ENCODE measurements around a stretch of chr3.

DNA sequence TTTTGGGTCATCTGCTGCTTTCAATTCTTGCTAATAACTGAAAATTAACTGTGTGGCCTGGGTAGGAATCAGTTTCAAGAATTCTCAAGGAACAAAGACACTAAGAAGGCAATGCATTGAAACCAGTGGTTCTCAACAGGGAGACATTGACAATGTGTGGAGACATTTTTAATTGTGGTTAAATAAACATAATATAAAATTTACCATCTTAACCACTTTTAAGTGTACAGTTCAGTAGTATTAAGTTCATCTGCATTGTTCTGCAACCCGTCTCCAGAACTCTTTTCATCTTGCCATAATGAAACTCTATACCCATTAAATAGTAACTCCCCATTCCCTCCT, 69.4 kb upstream of the PSMD6 start:
- PRO-cap, result no peak

DNA sequence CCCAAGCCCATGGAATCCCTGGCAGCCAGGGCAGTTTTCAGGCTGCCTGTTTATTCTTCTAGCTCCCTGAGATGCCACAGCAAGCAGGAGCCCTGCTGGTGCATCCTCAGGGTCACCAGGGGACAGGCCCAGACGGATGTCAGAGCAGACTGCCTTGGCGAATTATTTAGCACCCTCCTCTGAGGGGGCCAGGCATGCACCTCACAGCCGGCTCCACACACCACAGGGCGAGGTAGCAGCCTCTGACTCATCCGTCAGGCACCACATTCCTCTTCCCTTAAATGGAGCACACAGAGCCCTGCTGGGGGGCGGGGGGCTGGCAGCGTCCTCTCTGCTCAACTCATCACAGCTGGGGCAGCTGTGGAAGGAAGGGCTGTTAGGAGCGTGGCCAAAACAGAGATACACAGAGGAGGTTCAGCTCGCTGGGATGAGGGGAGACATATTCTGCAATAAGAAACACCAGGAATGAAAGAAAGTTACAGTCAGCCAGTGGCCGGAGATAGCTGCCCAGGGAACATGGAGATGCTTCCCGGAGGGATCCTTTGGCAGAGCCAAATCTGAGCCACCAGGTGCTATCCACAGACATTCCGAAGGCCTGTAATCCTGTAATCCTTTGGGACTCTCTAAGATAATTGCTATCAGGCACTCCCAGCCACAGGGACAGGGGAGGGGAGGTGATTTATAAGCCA, 13.8 kb upstream of the PRICKLE2 start:
- PRO-cap, result no peak

- PRO-cap, result no peak
Observed at GRCh38 chr3:64601836-64602672, 85.7 kb downstream of the ADAMTS9 start.

- PRO-cap, result no peak
Observed at GRCh38 chr3:64681070-64681793, 6.6 kb downstream of the ADAMTS9 start.

DNA sequence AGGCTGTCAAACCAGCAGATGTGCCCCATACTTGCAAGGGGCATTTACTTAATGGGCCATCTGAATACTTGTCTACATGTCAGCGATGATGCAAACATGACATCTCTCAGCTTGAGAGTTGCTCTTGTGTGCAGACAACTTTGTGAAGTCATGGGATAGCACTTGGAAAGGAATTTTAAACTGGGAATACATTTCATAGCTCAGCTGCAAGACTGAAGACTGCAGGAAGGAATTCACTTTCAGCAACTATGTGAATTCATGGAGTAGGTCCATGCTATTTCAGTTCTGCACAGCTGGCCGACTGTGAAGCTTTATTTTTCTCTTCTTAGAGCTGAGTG, 127.5 kb upstream of the ADAMTS9 start:
- PRO-cap, result no peak

DNA sequence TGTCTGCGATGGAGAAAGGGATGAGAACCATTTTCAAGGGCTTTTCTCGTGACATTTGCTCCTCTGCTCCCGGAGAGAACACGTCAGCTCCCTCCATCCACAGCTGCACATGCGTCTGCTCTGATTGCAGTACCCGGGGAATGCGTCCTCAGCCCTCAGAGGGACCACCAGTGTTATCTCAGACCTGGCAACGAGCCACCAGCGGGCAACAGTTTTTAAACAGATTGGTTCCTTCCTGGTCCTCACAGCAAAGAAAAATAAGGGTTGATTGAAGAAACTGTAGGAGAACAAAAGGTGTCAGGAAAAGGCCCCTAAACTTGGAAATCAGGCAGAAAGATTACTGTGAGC, 202.2 kb upstream of the ADAMTS9 start:
- PRO-cap, result no peak

DNA sequence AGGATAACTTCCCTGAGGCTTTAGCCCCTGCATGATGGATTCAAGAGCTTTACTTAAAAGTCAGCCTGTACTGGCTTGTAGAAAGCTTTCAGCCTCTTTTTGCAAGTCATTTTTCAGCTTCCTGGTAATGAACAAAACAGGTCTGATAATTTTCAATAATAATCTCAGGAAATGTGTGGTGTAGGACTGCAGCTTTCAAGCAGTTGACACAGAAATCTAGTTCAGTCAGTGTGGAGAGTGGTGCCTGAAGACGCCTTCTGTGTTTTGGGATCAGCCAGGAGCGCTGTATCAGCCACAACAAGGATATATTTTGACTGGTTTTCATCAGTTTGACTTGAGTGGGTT, 332.4 kb upstream of the ADAMTS9 start:
- PRO-cap, result no peak

- PRO-cap, result no peak
Observed at GRCh38 chr3:65845581-65846374, 192.9 kb downstream of the MAGI1 start.

DNA sequence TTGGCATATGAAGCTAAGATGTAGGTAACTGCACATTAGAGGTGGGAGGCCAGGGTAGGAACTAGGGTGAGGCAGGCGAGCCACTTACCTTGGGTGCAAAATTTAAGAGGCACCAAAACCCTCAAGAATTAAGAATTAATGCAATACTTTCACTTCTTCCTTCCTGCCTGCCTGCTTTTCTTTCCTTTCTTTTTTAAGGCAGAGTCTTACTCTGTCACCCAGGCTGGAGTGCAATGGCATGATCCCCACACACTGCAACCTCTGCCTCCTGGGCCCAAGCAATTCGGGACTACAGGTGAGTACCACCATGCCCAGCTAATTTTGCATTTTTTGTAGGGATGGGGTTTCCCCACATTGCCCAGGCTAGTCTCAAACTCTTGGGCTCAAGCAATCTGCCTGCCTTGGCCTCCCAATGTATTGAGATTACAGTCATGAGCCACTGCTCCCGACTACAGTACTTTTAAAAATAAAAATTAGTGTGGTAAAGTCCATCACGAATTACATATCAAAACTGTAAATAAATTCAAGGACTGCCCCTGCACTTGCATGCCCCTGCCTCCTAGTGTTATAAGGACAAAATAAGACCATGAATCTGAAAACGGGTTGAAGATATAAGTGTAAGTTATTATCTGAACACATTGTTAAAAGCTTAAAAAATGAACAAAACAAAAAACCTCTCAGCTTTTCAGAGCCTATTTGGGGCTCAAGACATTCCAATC, 51.1 kb downstream of the MAGI1 start:
- PRO-cap, result no peak

DNA sequence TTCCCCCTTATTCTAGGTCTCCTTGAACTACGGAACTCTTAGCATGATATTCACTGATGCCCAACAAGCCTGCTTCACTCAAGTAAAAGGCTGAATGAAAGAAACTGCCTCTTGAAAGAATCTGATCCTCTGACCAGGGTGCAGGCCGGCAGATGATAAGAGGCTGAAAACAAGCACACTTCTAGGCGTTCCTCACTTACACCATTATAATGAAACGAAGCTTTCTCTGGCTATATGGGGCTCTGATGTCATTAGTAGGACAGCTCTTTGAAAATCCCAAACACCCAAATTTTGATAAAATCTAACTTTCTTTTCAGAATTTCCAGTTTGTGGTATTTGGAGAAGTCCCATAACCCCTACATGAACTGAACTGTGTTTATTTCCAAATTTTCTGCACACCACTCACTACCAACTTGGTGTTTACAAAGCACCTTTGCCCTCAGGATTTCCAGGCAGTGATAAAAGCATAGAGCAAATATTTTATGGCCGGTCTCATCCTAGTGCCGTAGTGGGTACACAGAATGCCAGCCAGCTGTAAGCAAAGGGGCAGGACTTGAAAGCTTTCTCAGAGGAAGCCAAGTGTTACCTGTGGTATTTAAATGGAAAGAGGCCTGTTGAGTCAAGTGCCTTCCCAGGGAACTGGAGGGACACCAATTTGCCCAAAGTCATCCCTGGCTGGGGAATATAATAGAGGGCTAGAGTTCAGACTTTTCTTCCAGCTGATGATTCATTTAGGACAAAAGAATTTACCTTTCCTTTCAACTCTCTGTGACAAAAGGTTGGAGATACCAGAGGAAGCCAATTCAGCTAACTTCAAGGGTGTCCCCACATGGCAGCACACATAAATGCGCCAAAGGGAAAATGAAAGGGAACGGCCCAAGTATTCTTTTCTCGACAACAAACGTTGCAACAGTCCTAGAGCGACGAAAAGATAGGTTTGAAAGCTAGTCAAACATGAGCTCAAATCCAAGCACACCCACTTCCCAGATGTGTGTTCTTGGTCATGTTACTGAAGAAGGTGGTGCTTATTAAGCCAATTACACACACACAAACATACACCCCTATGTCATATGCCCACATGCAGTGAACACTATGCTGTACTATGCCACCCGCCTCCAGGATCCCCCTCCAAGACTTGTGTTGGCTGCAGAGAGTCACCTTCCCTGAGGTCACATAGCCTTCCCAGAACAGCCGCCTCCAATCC, 27.9 kb downstream of the MAGI1 start:
- PRO-cap, result no peak

- PRO-cap, result no peak
Observed at GRCh38 chr3:66303396-66303990, 82.7 kb downstream of the SLC25A26 start.

- PRO-cap, result no peak
Observed at GRCh38 chr3:66450614-66451247, 50.1 kb downstream of the LRIG1 start.

- PRO-cap, result no peak
Observed at GRCh38 chr3:66481810-66482631, 18.8 kb downstream of the LRIG1 start.

DNA sequence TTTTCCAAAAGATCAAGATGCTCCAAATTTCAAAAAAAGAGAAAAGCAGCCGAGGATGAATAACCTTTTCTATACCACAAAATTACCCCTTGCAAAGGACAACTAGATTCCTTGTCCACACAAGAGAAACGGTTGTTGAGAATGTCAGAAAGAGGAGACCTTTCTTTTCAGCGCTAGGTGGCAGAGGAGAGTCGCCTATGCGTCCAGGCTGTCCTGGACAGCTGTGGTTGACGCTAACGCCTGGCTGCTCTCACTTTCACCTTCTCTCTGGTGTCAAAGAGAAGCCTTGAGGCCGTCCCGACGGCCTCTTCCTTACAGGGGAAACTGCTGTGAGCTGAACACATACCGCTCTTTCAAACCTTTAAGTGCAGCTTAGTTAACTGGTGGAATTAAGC, 26.3 kb upstream of the KBTBD8 start:
- PRO-cap, result no peak

- PRO-cap, result no peak
Observed at GRCh38 chr3:67875312-67875669, 128.8 kb upstream of the TAFA1 start.

GRCh38 chr3:67947670-67947942, 56.4 kb upstream of the TAFA1 start:
- PRO-cap, result no peak

- PRO-cap, result no peak
Observed at GRCh38 chr3:68081575-68082008, 77.5 kb downstream of the TAFA1 start.

DNA sequence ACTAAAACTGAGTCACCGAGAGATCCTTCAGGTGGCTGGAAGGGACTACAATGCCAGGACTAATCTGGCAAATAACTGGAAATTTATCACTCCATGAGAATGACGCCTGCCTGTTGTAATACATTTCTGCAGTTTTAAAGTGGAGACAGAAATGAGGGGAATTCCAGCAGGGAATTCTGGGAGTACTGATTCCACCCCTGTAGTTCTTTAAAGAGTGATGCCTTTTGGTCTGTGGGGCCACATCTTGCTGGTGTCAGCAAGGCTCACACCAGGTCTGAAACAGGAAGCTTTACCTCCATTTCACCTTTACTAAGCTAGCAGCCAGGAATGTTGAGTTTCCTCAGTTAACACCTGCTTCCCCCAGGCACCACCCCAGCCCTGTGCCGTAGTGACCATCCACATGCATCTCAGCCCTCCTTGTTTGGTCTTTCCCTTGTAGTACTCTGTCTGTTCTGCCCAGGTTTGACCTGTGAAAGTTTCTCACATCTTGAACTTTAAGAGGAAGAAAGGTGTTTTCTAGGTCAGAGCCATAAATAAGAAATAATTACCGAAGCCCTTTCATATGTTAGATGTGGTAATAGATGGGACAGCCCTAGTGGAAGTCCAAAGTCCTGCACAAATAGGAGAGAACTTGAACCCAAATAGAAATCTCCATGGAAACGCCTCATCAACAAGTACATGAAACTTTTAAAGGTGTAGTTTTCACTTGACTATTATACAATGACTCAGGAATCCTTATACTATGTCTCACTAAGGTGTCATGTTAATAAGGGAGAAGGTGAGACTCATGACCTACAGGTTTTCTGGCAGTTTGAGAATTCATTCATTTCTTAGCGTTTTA, 56.8 kb upstream of the LMOD3 start:
- PRO-cap, result no peak

GRCh38 chr3:69287625-69288100, 98.2 kb downstream of the FRMD4B start:
- PRO-cap, result no peak

GRCh38 chr3:69359511-69359951, 26.4 kb downstream of the FRMD4B start:
- PRO-cap, result no peak